MCF 10A (cell line): ENCODE results near the genes C1GALT1C1L, LRPPRC and SIX2.

- PRO-cap = no peak
- RRBS = no CpG with 5 or more reads among the region's 7 CpGs
These were observed 2.9 kb upstream of the ZFP36L2 start for GRCh38 chr2:43229147-43229765.

- PRO-cap = no peak
- RRBS = no CpG with 5 or more reads among the region's 12 CpGs
These were observed 97.9 kb upstream of the ZFP36L2 start for GRCh38 chr2:43323855-43325083.

DNA sequence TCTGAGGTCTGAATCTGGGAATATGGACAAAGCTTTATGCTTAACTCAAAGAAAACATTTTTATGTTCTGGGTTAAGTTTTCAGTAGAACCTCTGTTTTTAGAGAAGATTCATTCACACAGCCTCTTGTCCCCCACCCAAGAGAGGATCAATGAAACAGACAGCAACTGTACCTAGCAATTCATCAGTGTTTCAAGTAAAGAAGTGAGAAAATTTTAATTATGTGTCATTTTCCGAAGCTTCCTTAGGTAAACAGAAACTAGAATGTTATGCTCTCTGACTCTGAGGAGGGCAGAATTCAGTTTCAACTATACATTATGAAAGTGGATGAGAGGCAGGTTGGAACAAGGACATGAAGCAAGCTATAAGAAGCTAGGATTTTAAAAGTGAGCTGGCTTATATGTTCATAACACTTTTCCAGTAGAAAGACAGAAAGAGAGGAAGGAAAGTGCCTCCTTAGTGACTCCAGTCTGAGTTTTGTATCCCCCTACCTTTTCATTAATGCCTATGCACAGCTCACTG is 160.6 kb upstream of the ZFP36L2 start:
- PRO-cap = no peak
- RRBS = no CpG with 5 or more reads among the region's 1 CpG

GRCh38 chr2:43676195-43676868 is at the start of gene C1GALT1C1L:
C1GALT1C1L (minus strand) TSS chr2:43676429.
- PRO-cap = bidirectional peak, plus-strand start at chr2:43676496, minus-strand start at chr2:43676429; bidirectional peak, plus-strand start at chr2:43676563, minus-strand start at chr2:43676546; unidirectional peak, minus-strand start at chr2:43676571
- RRBS = 1% methylated on average over 3 of the region's 28 CpGs

- PRO-cap = no peak
- RRBS = no CpG with 5 or more reads among the region's 2 CpGs
These were observed 30.4 kb downstream of the ABCG5 start for GRCh38 chr2:43808228-43808579.

- PRO-cap = no peak
- RRBS = no CpG with 5 or more reads among the region's 5 CpGs
These were observed 3.1 kb downstream of the ABCG8 start for GRCh38 chr2:43841999-43842183.

GRCh38 chr2:43844301-43844815 is 5.6 kb downstream of the ABCG8 start:
- PRO-cap = no peak
- RRBS = no CpG with 5 or more reads among the region's 6 CpGs

DNA sequence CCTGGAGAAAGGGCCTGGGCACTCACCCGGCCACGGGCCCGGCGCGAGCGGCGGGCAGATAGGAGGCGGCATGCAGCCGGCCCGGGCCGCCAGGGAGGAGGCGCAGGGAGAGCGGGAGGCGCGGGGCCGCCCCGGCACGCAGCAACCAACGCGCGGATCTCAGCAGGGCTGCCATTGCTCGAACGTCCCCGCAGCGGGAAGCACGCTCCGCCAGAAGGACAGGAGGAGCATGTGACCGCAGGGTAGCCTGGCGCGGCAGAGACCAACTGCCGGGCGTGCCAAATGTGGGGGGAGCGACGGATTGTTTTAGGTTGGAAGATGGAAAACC is at the start of gene LRPPRC:
Gene LRPPRC (minus strand): TSS at position 217 of the 328 bp plus-strand sequence.
- PRO-cap = bidirectional peak, plus-strand start outside the sequence, minus-strand start at position 217 of the sequence
- RRBS = under 1% methylated on average over 15 of the region's 34 CpGs

DNA sequence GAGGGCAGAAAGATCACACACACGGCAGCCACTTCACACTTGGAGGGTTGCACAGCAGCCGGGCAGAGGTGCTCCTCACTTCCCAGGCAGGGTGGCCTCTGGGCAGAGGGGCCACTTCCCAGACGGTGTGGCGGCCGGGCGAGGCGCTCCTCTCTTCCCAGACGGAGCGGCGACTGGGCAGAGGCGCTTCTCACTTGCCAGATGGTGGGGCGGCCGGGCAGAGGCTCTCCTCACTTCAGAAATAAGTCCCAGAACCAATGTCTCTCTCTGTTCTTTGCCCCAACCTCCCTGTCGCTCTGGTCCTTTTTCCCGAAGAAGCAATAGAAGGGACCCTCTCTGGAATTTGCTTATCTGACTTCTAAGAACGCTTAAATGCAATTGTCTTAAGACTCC is 65.7 kb upstream of the LRPPRC start:
- PRO-cap = no peak
- RRBS = 65% methylated on average over 3 of the region's 16 CpGs

DNA sequence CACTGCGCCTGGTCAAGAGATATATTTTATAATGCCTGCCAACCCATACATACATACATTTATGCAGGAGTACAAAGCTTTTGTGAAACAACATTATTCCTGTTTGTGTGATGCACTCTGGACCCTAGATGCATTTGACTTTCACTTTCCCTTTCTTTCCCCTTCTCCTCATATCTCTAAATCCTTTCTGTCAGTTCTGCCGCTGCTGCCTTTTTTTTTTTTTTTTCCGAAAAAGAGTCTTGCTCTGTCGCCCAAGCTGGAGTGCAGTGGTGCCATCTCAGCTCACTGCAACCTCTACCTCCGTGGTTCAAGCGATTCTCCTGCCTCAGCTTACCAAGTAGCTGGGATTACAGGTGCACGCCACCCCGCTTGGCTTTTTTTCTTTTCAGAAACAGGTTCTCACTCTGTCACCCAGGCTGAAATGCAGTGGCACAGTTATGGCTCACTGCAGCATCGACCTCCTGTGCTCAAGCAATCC is 85.7 kb upstream of the LRPPRC start:
- PRO-cap = no peak
- RRBS = no CpG with 5 or more reads among the region's 9 CpGs

DNA sequence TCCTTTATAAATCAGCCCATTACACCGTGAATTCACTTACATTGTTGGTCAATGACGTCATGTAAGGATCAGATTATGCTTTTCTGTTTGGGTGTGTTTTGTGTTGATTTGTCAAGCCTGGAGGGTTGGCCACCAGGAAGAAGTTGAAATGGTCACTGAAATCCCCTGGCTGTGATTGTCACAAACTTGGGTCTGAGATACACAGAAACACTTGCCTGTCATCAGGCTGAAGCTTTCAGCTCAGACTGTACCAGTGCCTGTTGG is 7.0 kb upstream of the SLC3A1 start:
- PRO-cap = no peak
- RRBS = no CpG with 5 or more reads among the region's 2 CpGs

- PRO-cap = no peak
- RRBS = no CpG with 5 or more reads among the region's 10 CpGs
These were observed 11.5 kb downstream of the SLC3A1 start for GRCh38 chr2:44286740-44287198.

GRCh38 chr2:44291322-44291624 is 16.0 kb downstream of the SLC3A1 start:
- PRO-cap = no peak
- RRBS = no CpG with 5 or more reads among the region's 2 CpGs

GRCh38 chr2:44937760-44938298 is 3.7 kb upstream of the SIX3 start:
- PRO-cap = no peak
- RRBS = 53% methylated on average over 6 of the region's 31 CpGs

GRCh38 chr2:44949599-44950172 is 8.2 kb downstream of the SIX3 start:
- PRO-cap = no peak
- RRBS = 73% methylated on average over 23 of the region's 39 CpGs

DNA sequence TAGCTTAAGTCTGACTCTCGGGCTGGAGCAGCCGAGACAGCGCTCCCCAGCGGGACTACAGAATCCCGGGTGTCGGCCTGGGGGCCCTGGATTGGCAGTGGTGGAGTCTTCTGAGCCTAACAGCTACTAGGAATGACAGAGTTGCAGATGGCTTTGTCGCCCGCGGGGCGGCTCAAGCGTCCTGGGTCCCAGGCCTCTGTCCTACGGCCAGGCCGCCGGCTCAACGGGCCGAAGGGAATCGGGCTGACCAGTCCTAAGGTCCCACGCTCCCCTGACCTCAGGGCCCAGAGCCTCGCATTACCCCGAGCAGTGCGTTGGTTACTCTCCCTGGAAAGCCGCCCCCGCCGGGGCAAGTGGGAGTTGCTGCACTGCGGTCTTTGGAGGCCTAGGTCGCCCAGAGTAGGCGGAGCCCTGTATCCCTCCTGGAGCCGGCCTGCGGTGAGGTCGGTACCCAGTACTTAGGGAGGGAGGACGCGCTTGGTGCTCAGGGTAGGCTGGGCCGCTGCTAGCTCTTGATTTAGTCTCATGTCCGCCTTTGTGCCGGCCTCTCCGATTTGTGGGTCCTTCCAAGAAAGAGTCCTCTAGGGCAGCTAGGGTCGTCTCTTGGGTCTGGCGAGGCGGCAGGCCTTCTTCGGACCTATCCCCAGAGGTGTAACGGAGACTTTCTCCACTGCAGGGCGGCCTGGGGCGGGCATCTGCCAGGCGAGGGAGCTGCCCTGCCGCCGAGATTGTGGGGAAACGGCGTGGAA is 8.7 kb downstream of the SIX2 start:
- PRO-cap = no peak
- RRBS = 72% methylated on average over 8 of the region's 48 CpGs

DNA sequence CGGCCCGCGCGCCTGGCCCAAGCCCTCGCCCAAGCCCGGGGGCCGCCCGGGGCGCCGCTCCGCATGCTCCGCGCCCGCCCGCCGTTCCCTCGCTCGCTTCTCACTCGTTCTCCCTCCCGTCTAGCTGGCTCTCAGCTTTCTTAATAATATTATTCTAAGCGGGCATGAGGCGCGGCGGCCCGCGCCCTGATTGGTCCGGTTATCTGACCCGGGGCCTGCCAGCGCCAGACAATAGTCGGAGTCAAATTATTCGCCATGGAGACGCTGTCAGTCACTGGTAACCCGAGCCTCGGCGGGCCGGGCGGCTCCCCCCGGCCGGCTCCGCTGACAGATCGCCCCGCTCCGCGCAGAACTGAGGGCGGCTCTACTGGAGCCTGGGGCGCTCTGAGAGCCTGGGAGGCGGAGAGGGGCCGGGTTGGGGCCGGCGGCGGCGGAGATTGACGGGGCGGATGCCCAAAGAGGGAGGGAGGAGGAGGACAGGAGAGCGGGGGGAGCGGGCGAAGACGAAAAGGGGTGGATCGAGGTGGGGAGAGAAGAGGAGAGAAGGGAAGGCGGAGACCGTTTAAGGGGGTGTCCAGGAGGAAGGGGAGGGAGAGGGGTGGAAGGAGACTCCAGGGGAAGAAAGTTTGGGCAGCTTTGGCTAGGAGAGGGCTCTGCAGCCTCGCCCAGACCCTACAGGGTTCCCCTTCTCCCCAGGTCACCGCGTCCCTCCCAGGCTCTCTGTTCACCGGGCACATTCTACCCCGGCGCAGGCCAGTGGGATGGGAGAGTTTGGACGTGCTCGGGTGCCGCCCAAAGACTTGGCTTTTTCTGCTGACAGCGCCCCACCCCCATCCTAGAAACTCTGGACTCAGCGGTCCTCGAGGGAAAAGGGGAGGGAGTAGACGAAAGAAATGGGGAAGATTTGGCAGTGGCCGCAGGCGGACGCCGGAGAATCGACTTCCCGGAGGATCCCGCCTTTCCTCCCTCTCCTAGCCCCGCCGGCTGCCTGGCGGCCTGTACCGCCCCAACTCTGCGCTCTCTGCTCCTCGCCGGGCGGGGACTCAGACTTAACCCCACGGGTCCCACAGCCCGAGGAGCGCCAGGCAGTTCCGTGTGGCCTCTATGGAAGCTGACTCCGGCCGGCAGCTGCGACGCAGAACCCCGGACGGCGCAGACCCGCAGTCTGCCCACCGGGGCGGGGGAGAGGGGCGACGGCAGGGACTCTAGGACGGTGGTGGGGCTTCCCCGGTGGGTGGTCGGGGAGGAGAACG is at the start of gene SIX2:
Gene SIX2 (minus strand): TSS at position 142 of the 1,253 bp plus-strand sequence.
- PRO-cap = bidirectional peak, plus-strand start at position 355 of the sequence, minus-strand start at position 122 of the sequence; bidirectional peak, plus-strand start at position 736 of the sequence, minus-strand start at position 735 of the sequence; bidirectional peak, plus-strand start at position 1,017 of the sequence, minus-strand start at position 1,023 of the sequence
- RRBS = 2% methylated on average over 37 of the region's 109 CpGs

DNA sequence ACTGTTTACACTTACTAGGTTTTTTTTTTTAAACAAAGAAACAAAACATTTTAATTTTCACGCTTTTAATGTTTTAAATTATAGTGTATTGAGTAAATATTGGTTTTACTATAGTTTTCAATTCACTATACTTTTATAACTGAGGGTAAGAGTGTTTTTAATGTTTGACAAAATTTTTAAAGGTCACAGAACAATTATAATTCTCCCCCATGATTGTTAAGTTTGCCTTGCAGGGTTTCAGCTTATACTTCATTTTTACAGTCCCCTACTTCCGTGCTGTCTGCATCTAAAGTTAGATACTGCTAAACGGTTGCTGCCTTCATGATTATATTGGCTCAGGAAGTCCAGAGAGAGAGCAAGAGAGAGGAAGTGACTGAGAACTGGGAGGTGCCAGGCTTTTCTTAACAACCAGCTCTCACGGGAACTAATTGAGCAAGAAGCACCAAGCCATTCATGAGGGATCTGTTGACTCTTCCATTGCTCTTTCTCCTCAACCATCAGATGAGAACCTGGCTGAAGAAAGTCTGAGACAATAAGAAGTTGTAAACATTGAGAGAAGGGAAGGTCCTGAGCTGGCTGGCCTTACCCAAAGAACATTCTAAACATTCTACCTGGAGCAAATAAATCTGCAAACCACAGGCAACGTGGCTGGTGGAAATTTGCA is 125.4 kb upstream of the SIX2 start:
- PRO-cap = no peak
- RRBS = no CpG with 5 or more reads among the region's 5 CpGs

GRCh38 chr2:45169266-45170219 is 160.3 kb upstream of the SIX2 start:
- PRO-cap = bidirectional peak, plus-strand start at chr2:45169738, minus-strand start at chr2:45169426; bidirectional peak, plus-strand start at chr2:45169975, minus-strand start at chr2:45170048
- RRBS = under 1% methylated on average over 40 of the region's 107 CpGs

GRCh38 chr2:45330748-45330990 is 280.4 kb downstream of the SRBD1 start:
- PRO-cap = no peak
- RRBS = no CpG with 5 or more reads among the region's 1 CpG